UCH-1 (cell line): ENCODE measurements around a stretch of chr15.

GRCh38 chr15:90046764-90047501 lies 45.8 kb downstream of the ZNF710 start:
- RRBS: no CpG with 5 or more reads among the region's 14 CpGs

DNA sequence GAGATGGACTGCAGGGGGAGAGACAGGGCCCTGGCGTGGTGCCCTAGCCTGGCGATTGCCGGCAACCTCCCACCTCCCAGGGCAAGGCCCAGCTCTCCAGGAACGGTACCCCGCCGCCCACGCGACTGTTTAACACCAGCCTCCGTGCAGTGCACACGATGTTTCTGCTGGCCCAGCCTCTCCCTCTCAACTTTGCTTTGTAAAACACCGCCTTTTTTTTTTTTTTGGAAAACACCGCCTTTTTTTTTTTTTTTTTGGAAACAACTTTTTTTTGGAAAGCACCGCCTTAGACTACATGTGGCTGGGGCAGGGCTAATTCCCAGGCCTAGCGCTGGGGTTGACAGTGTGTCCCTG lies 14.7 kb downstream of the IDH2 start:
- RRBS: no CpG with 5 or more reads among the region's 14 CpGs

DNA sequence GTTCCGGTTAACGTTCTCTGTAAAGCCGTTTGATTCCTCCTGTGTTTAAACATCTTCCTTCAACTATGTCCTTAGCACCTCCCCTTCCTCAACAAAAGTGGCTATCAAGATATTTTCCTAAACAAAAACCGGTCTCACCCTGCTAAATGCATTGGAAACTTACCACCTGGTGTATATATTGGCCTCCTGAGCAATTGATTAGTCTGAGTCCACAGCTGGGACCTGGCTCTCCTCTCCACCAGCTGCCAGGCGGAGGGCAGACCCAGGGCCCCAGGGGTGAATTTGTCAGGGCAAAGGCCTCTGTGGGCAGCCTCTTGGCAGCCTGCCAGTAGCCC lies 42.9 kb upstream of the IDH2 start:
- RRBS: no CpG with 5 or more reads among the region's 5 CpGs

DNA sequence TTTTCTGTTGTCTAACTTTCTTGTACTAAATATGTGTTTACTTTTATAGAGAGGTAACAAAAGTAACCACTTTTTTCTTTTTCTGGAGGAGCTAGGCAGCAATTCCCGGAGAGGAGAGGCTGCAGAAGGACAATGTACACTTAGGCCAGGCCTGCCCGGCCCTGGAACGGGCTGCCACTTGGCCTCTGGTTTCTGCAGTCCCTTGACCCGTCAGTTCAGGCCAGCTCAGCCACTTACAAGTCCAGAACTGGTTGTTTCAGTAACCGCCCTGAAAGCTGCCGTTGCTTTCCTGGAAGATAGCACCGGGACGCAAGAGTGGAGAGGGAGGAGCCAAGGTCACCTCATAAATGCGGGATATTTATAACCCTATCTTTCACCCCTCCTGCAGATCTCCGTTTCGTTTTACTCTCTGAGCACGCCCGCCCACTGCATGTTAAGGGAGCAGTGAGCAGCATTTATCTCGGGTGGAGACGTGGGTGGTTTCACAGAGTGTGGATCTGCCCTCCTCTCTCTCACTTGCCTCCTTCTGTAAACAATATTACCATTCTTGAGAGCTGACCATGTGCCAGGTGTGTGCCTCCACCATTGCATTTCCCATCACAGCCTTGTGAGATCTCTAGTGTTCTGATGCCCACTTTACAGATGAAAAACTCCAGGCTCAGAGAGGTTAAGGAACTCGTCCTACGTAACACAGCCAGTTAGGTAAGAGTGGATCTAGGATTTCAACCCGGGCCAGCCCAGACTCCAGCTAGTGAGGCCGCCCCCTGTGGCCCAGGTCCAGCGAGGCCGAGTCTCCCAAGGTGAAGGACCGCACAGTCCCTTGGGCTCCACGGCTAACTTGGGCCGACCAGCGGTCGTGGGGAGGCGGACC lies 17.0 kb upstream of the SEMA4B start:
- RRBS: 8% methylated on average over 1 of the region's 27 CpGs

GRCh38 chr15:90189824-90190389 lies 11.2 kb upstream of the SEMA4B start:
- RRBS: no CpG with 5 or more reads among the region's 9 CpGs

DNA sequence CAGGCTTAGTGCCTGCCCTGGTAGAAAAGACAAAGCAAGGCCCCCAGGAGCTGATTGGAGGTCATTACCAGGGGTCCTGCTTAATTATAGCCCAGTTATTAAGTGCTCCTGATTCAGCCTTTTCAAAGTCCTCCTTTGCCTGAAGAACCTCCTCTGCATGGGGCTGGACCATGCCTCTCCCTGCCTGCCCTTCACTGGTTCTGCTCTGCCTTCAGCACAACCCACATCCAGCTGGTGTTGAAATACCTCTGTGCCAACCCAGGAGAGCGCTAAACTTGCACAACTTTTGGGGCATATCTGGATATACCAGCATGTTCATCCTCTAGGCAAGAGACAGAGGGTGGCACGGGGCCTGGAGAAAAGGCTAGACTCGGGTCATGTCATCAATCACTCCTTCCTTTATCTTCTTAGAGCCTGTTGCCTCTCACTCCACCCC lies 4.7 kb downstream of the SEMA4B start:
- RRBS: no CpG with 5 or more reads among the region's 3 CpGs

- RRBS: no CpG with 5 or more reads among the region's 16 CpGs
Measured at GRCh38 chr15:90231842-90232531, 1.8 kb downstream of the CIB1 start.

- RRBS: 85% methylated on average over 5 of the region's 26 CpGs
Measured at GRCh38 chr15:90241266-90242071, 7.5 kb downstream of the GDPGP1 start.

GRCh38 chr15:90459439-90459836 lies 70.3 kb upstream of the CRTC3 start:
- RRBS: no CpG with 5 or more reads among the region's 4 CpGs

GRCh38 chr15:90463354-90463695 lies 66.4 kb upstream of the CRTC3 start:
- RRBS: no CpG with 5 or more reads among the region's 3 CpGs

DNA sequence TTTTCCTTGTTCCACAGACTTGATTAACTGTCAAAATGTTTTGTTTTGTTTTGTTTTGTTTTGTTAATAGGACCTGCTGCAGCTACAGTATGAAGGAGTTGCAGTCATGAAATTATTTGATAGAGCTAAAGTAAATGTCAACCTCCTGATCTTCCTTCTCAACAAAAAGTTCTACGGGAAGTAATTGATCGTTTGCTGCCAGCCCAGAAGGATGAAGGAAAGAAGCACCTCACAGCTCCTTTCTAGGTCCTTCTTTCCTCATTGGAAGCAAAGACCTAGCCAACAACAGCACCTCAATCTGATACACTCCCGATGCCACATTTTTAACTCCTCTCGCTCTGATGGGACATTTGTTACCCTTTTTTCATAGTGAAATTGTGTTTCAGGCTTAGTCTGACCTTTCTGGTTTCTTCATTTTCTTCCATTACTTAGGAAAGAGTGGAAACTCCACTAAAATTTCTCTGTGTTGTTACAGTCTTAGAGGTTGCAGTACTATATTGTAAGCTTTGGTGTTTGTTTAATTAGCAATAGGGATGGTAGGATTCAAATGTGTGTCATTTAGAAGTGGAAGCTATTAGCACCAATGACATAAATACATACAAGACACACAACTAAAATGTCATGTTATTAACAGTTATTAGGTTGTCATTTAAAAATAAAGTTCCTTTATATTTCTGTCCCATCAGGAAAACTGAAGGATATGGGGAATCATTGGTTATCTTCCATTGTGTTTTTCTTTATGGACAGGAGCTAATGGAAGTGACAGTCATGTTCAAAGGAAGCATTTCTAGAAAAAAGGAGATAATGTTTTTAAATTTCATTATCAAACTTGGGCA lies 29.6 kb upstream of the CRTC3 start:
- RRBS: no CpG with 5 or more reads among the region's 4 CpGs

GRCh38 chr15:90597481-90598010 lies 67.8 kb downstream of the CRTC3 start:
- RRBS: no CpG with 5 or more reads among the region's 2 CpGs

- RRBS: no CpG with 5 or more reads among the region's 15 CpGs
Measured at GRCh38 chr15:90815057-90815763, 53.2 kb upstream of the FURIN start.

GRCh38 chr15:90826213-90826506 lies 42.2 kb upstream of the FURIN start:
- RRBS: no CpG with 5 or more reads among the region's 7 CpGs

GRCh38 chr15:90859195-90859783 lies 9.1 kb upstream of the FURIN start:
- RRBS: no CpG with 5 or more reads among the region's 4 CpGs

DNA sequence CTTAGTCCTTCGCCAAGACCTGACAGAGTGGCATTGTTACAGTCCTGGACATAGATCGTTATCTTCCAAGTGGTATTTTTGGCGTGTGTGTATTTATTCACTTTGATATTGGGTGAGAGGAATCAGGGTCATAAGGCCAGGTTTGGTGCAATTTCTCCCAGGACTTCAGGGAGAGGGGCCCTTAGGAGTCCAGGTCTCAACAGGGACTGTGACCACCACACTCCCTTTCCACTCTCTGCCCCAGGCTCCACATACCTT lies 7.8 kb upstream of the FURIN start:
- RRBS: no CpG with 5 or more reads among the region's 3 CpGs

DNA sequence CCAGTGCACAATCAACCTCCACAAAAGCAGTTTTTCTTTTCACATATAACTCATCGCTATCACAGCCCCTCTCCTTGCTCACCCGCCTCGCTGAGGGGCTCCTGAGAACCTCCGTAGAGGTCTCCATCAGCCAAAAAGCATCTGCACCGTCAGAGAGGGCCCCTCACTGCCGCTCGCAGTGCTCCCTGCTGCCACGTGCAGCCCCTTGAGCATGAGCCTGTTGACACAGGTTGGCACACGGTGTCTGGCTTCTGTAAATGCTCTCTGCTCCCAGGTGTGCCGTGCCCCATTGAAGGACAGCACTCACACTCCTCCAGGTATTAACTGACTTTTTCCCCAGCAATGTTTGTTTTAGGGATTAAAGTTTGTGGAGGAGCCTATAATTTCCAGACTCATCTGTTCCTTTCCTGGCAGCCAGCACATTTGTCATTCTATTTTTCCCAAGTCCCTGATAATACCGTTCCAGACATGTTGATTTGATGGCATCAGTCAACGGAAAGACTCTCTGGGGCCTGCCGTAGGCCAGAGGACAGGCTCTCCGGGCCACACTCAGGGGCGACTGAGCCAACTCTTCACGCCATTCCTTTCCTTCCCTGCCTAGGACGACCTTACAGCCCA lies 2.1 kb upstream of the FURIN start:
- RRBS: no CpG with 5 or more reads among the region's 17 CpGs

DNA sequence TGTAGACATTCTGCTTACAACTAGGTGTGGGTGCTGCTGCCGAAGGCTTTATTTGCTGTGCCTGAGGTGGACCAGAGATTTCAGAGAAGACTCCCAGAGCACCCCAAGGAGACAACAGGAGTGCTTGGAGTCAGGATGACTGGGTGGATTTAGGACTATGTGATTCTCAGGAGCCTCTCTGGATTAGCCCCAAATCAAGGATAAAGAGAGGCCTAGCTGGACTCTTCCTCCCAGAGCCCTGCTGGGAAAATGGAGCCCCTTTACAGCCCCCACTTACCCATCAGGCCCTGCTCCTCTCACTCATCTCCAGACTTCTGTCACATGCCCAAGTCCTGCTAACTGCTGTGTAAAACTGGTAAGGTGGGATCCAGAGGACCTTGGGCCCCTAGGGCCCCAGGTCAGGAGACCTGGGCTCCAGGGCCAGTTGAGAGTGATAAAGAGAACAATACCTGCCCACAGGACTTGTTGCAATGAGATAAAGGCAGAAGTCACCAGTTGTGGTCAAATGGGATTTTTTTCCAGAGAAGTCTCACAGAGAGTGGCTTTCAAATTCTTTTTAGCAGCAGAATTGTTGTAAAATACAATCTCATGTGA lies 610 bp downstream of the FURIN start:
- RRBS: no CpG with 5 or more reads among the region's 1 CpG

DNA sequence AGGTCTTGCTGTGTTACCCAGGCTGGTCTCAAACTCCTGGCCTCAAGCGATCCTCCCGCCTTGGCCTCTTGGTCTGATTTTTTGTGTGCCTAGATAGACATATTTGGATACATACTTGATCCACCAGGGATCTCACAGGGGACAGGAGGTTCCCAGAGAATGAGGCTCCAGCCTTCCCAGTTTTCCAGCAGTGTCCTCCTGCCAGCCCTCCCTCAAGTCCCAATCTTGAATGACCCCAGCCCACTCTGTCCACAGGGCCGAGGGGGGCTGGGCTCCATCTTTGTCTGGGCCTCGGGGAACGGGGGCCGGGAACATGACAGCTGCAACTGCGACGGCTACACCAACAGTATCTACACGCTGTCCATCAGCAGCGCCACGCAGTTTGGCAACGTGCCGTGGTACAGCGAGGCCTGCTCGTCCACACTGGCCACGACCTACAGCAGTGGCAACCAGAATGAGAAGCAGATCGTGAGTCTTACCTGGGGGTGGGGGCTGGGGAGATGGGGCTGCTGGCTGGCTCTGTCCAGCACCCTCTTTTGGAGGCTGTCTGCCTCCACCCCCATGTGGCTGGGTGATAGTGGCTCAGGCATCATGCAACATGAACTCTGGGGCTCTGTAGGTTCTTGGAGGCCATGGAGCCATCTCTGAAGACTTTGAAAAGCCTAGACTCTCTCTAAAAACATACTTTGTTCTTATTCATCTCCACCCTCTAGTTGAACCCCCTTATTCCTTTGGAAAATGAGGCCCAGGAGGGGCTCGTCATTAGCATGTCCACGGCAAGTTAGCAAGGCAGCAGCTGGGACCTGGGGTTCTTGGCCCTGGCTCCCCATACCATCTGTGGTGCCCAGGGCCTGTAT lies 5.6 kb upstream of the FES start:
- RRBS: no CpG with 5 or more reads among the region's 19 CpGs

DNA sequence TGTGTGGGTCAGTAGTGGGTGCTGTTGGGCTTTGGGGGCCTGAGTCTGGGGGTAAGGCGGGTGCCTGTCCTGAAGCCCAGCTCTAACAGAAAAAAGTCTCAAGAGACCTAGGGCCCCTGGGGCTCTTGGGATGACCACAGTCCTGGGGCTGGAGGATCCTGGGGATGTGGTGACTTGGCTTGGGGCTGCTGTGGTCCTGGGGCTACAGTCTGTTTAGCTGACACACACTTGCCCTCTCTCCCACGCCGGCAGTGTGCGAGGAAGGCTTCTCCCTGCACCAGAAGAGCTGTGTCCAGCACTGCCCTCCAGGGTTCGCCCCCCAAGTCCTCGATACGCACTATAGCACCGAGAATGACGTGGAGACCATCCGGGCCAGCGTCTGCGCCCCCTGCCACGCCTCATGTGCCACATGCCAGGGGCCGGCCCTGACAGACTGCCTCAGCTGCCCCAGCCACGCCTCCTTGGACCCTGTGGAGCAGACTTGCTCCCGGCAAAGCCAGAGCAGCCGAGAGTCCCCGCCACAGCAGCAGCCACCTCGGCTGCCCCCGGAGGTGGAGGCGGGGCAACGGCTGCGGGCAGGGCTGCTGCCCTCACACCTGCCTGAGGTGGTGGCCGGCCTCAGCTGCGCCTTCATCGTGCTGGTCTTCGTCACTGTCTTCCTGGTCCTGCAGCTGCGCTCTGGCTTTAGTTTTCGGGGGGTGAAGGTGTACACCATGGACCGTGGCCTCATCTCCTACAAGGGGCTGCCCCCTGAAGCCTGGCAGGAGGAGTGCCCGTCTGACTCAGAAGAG lies 3.1 kb upstream of the FES start:
- RRBS: 34% methylated on average over 15 of the region's 31 CpGs